ENCODE results near the genes USP17L30 and HS3ST1.

DNA sequence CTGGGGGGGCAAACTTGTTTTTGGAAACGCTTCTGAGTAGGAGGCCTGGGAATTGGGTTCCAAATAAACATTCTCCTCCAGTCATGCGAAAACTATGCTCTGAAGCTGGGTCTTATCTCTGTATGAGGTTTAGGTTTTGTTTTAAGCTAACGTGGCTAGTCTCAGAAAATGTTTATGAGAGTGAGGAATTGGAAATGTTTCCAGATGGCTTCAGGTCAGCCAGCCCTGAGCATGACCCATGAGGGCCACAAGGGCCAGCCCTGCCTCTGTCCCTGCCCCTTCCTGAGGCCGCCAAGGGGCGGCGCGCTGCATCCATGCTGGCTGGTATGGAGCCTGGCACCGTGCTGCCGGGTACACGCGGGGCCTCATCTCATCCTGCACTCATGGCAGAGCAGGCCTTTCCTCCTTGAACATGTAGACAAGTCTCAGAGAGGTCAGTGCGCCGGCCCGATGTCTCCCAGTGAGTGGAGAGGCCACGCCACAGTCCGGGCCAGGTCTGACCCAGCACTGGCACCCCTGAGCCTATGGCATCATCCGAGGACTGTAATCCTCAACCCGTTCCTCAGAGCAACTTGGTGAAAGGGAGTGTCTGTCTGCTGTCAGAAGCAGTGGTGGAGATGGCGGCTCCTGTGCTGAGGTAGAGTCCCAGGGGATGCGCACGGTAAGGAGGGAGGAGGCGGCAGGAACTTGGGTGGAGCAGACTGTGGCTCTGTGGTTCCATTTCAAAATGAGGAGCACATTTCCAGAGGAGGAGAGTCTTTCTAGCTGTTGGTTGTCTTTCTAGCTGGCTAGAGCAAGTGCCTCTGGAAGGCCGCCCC lies 32.6 kb downstream of the TRMT44 start:
- PRO-cap, result no peak
- RAMPAGE, long total RNA, result no peak

DNA sequence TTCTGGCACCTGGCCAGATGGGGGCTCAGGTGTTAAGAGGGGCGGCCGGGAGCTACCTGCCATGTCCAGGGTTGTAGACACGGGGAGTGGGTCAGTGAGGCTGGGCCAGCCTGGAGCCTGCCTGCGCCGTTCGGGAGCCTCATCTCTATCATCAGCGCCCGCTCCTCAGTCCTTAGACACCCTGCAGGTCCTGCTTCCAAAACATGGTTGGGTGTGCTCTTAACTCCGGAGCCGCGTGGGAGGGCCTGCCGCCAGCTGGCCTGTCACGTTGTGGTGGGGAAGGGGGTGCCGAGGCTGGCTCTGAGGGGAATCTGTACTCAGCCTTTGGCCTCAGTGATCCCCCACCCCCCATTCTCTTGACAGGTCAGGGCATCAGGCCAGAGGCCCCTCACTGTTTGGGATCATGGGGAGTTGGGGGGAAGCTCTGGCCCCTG lies 33.2 kb downstream of the TRMT44 start:
- PRO-cap, result no peak
- RAMPAGE, long total RNA, result no peak

DNA sequence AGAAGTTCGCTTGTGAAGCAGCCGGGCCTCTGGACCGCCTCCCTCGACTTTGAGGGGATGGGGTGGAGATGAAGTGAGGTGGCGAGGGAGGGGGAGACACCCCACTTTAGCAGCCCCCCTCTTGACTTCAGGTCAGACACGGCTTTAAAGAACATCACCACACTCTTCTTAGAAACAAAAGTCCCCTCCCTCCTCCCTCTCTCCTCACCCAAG lies 108.6 kb downstream of the CPZ start:
- PRO-cap, result no peak
- RAMPAGE, long total RNA, result no peak

DNA sequence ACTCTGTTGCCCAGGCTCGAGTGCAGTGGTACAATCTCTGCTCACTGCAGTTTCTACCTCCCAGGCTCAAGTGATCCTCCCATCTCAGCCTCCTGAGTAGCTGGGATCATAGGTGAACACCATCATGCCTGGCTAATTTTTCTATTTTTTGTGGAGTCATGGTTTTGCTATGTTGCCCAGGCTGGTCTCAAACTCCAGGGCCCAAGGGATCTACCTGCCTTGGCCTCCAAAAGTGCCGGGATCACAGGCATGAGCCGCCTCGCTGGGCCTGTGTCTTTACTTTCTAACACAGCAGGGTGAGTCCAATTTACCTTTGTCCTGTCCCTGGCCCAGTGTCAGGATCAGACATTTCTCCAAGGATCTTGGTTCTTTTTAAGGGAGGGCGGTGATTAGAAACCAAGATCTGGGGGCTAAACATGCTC lies 31.6 kb upstream of the HMX1 start:
- PRO-cap, result no peak
- RAMPAGE, long total RNA, result no peak

DNA sequence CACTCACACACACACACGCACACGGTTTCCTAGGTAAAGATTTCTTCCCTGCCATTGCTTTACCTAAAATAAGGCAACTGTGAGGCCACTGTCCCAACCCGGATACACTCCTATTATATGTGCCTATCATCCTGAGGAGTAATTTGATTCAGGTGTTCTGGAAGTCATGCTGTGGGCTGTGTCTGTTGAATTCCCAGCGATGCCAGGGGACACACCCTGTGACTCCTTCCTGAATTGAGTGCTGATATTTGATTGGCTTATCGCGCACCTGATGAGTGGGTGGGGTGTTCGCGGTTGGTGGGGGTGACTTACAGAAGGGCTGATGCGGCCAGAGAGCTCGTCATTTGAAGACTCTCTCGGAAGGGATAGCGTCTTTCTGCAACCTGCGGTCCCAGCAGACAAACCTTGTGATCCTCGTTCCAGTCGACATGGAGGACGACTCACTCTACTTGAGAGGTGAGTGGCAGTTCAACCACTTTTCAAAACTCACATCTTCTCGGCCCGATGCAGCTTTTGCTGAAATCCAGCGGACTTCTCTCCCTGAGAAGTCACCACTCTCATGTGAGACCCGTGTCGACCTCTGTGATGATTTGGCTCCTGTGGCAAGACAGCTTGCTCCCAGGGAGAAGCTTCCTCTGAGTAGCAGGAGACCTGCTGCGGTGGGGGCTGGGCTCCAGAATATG lies at the start of gene USP17L30:
Gene USP17L30 (plus strand): TSS at position 429 of the 683 bp plus-strand sequence.
- PRO-cap, result no peak
- RAMPAGE, long total RNA, result no peak

- PRO-cap, result no peak
- RAMPAGE, long total RNA, result no peak
Measured at GRCh38 chr4:9603795-9604817, 159.9 kb downstream of the DEFB131A start.

GRCh38 chr4:10077347-10077840 lies 39.2 kb downstream of the WDR1 start:
- PRO-cap, result no peak
- RAMPAGE, long total RNA, result no peak

DNA sequence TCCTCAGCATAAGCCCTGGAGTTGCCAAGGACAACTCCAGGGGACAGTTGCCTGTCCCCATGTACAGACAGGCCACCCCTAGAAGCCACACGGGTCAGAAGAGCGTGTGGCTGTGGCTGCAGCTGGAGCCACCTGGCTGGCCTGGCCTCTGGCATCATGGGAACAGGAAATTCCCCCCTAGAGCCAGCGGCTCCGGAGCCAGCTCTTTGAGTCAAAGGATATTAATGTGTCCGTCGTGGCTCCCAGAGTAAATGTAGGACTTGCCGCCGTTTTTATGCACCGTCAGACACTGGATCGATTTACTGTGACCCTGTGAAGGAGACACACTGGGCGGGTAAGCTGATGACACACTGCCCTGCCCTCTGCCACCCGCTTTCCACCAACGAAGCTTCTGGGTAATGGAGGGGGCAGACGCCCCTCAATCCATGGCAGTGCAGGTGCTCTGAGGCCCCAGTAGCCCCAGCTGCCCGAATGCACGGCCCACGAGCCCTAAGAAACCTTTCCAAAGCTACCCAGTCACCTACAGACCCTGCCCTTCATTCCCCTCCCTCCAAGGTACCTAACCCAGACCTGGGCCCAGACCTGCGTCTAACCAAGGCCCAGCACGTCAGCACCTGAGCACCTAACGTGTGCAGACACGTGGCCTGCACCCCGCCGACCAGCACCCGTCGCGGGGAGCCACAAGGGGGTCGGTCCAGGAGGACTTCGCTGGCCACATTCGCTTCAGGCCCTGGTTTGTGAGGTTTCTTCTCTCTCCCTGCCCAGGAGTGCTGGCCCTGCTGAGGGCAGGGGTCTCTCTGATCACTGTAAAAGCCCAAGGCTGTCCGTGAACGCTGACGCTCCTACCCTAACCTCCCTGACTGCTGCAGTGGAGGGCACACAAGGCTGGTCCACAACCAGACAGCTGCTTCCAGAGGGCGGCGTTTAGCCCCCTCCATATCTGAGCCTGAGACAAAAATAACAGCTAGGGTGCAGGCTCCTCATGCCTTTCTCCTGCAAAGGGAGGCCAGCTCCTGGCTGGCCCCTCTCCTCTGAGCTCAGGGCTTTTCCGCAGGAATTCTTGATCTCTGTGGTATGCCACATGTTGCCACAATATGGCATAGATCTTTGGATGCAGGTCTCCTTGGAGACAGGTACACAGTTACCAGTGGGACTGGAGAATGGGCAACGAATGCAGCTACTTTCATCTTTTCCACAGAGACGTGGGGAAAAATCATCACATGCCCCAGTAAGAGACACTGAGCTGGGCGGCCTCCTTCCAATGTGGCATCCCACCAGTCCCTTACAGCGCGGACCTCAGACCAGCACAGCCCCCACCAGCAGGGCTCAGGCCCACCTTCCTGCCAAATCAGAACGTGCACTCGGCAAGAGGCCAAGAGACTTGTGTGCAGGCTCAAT lies 31.9 kb downstream of the WDR1 start:
- PRO-cap, result no peak
- RAMPAGE, long total RNA, result no peak

DNA sequence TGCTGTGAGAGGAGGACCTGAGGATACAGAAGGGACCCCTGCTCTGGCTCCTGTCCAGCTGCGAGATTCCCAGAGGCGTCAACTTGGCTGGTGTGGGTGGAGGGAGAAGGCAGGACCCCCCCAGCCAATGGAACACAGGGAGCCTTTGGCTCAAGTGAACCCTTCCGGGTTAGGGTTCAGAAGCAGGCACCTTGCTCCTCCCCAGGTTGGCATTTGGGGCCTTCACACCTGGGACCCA lies 29.8 kb downstream of the WDR1 start:
- PRO-cap, result no peak
- RAMPAGE, long total RNA, result no peak

DNA sequence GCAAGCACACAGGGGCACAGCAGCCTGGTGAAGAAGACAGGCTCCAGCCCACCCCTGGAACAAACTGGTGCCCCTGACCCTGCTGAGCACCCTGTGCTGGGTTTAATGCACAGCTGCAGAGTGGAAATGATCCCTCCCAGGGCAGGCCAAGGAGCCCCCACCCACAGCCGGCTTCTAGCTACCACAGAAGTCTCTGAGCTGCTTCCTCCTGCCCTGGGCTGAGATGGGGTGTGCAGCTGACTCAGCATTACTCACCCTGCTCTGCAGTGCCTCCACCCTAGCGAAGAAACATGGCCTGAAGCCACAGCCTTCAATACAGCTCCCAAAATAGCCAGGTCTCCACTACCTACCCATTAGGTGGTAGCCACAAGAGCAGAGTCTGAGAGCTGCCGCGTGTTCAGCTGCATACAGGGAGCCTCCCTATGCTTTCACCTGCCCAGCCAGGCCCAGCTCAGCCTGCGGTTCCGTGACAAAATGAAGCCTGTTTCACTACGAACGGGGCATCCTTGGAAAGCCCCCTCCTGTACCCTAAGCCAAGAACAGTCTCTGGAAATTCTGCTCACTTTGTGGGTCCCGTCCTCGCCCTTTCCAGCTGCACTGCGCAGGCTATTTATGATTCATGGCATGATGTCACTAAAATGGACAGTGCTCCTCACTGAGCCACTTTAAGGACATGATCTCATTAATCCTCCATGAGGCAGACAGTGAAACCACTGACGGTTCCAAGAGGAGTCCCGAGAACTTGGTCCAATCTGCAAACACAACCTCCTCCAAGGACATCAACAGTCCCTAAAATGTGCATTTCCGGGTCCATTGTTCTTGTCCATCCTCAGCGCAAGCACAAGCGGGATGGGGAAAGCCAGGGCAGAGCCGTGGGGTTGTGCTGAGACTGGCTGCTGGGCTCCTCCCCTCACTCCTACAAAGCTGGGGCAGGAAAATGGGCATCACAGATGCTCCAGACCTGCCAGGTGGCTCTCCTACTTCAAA lies 20.2 kb downstream of the WDR1 start:
- PRO-cap, result no peak
- RAMPAGE, long total RNA, result no peak

- PRO-cap, result no peak
- RAMPAGE, long total RNA, result no peak
Measured at GRCh38 chr4:10105099-10105532, 11.5 kb downstream of the WDR1 start.

DNA sequence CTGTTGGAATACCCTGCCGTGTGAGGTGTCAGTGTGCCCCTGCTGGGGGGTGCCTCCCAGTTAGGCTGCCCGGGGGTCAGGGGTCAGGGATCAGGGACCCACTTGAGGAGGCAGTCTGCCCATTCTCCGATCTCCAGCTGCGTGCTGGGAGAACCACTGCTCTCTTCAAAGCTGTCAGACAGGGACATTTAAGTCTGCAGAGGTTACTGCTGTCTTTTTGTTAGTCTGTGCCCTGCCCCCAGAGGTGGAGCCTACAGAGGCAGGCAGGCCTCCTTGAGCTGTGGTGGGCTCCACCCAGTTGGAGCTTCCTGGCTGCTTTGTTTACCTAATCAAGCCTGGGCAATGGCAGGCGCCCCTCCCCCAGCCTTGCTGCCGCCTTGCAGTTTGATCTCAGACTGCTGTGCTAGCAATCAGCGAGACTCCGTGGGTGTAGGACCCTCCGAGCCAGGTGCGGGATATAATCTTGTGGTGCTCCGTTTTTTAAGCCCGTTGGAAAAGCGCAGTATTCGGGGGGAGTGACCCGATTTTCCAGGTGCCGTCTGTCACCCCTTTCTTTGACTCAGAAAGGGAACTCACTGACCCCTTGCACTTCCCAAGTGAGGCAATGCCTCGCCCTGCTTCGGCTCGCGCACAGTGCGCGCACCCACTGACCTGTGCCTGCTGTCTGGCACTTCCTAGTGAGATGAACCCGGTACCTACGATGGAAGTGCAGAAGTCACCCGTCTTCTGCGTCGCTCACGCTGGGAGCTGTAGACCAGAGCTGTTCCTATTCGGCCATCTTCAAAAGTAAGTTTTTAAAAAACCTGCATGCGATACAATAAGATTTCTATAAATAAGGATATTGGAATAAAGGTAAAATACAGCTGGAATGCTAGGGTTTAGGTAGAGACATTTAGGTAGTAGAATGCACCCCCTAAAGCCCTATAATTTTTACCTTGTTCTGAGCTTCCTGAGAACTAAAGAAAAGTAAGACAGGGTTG lies 362.2 kb downstream of the HS3ST1 start:
- PRO-cap, result no peak
- RAMPAGE, long total RNA, result no peak

GRCh38 chr4:11428356-11428780 lies 326 bp downstream of the HS3ST1 start:
- PRO-cap, result no peak
- RAMPAGE, long total RNA, result no peak

DNA sequence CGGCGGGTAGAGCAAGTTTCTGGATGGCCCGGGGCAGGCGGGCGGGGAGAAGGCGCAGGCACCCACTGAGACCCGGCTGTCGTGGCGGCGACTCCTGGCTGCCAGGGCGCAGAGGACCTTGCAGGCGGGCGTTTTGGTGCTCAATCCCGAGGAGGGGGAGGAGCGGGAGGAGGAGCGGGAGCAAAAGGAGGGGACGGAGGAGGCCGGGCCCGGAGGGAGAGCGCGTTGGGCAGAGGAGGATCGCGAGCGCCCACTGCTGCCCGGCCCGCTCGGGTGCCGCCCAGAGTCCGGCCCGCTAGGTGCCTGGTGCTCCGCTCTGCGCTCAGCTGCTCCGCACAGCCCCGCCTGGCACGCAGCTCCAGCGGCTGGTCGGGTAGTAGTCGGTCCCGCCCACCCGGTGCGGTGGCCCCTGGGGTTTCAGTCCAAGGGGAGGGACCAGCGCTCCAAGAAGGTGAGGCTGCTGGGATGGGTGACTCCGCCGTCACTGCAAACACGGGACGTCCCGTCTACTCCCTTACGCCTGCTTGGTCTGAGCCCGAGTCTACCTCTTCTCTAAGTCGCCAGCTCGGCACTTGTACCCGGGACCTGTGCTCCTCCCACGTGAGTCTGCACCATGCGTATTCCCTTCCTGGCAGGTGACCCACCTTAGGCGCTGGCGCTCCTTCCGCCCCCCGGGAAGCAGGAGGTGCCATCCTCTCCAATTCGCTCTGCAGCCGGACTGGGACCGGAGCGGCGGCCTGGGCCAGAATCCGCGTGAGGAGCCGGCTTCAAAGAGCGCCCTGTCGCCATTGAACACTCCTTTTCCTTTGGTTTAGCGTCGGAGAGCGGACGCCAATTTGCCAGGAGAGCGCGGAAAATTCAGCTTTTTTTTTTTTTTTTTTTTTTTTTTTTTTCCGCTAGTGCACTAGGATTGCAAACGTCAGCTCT lies at the start of gene HS3ST1:
Gene HS3ST1 (minus strand): TSS at position 114 of the 927 bp plus-strand sequence.
- PRO-cap, result no peak
- RAMPAGE, long total RNA, result no peak

DNA sequence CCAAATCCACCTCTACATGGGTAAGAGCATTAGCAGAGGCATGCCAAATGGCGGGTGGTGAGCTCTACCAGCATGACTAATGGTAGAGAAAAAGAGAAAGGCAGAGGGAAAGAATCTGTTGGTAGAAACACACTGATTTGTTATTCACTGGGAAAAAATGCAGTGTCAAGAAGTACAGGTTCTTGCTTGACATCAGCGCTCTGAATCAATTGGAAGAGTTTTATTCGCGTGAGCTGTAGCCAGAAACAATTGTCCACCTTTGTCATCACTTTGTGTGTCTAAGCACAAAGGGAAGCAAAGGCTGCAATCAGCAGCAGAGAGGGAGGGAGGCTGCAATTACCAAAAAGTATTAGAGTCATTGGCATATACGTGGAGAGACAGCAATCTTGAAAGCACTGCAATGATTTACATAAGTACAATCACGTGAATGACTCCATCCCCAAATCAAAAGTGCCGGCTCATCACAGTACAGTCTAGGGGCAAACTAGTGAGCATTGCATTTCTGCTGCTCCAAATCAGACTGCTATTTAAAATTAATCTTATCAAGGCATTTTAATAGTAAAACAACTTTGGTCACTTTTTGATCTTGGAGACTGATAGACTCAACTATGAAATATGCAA lies 67.8 kb upstream of the HS3ST1 start:
- PRO-cap, result no peak
- RAMPAGE, long total RNA, result no peak

- PRO-cap, result no peak
- RAMPAGE, long total RNA, result no peak
Measured at GRCh38 chr4:13298537-13299040, 185.6 kb downstream of the RAB28 start.

GRCh38 chr4:13337119-13337481 lies 147.0 kb downstream of the RAB28 start:
- PRO-cap, result no peak
- RAMPAGE, long total RNA, result no peak

DNA sequence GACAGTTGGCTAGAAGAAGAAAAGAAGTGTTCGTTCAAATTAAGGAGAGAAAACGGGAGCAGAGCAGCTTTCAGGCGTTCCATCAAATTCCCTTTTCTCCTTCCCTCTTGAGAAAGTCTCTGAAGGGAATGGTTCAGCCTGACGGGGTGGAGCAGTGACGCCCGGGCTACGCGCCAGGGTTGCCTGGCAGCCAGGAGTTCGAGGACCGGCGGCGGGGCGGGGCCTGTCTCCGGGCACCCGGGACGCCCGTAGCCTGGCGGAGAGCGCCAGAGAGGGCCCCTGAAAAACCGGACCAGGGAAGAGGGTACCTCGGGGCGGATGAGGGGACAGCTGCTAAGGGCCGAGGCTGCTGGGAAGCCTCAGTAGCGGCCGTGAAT lies 352 bp upstream of the RAB28 start:
- PRO-cap, result unidirectional peak, plus-strand start at position 193 of the sequence
- RAMPAGE, long total RNA, result no peak

DNA sequence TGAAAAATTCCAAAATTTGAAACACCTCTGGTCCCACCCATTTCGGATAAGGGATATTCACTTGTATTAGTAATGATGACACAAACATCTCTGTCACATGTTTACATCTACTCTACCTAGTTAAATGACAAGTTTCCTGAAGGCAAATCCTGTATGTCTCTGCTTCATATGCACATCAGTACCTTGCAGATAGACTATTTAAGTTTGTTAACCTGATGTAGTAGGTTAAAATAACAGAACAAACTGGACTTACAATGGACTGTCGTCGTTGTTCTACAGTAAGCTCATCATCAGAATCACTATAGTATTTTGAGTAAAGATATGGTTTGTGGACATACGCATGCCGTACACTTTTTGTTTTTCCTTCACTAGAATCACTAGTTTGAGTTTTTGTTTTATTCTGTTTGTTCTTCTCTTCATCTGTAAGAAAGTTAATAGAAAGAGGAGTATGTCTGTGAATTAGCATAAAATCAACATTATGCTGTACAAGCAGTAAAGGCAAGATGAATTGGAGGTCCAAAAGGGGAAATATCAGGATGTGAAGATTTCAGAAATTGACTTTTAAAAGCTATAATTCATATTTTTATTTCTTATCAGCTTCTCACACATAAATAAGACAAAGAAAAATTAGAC lies 16.7 kb downstream of the BOD1L1 start:
- PRO-cap, result no peak
- RAMPAGE, long total RNA, result no peak

DNA sequence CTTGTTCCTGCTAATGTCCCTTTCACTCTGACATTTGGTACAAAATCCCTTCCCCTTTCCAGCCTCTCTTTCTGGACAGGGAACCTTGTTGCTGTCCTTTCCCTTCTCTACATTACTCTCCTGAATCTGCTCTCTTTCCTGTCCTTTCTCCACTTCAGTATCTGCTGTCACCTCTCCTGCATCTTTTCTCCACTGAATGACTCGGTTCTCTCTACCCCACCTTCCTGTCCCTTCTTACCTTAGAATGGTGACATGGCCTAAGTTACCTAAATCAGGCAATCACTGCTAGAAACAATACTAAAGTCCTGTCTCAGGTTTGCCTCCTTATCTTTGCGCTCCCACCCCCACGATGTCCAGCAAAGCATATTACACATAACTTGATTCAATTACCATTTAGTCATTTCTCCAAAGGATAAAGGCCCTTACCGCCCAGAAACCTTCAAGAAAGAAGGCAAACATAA lies 946 bp downstream of the BOD1L1 start:
- PRO-cap, result no peak
- RAMPAGE, long total RNA, result no peak

All from Karpas-422 (cell line).